Vermiform appendix (tissue), 1 donor: ENCODE measurements around a stretch of chr21.

- PRO-cap, result no peak
These were observed 51.6 kb downstream of the COL18A1 start for GRCh38 chr21:45456380-45457107.

- PRO-cap, result no peak
These were observed 53.7 kb downstream of the SLC19A1 start for GRCh38 chr21:45488533-45488868.

DNA sequence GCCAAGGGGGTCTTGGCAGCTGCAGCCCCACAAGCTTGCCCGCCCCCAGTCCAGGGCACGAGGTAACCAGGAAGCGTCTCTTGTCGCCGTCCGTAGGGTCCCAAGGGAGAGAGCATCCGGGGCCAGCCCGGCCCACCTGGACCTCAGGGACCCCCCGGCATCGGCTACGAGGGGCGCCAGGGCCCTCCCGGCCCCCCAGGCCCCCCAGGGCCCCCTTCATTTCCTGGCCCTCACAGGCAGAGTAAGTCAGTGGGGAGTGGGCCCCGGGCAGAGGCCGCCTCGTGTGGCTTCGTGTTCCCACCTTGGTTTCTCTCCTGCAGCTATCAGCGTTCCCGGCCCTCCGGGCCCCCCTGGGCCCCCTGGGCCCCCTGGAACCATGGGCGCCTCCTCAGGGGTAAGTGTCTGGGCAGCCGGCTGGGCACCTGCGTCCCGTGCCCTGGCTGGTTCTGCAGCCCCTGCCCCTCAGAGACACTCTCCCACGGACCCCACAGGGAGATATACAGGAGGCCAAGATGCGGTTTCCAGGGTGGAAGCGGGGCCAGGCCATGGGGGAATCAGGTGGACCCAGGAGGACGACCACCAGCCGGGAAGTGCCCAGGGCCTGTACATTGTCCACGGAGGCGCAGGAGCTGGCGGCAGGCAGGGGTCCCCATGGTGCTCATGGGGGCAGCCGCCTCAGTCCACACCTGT lies 37.1 kb downstream of the SLC19A1 start:
- PRO-cap, result no peak

GRCh38 chr21:45608655-45609301 lies 34.7 kb upstream of the PCBP3 start:
- PRO-cap, result unidirectional peak, minus-strand start at chr21:45608905

DNA sequence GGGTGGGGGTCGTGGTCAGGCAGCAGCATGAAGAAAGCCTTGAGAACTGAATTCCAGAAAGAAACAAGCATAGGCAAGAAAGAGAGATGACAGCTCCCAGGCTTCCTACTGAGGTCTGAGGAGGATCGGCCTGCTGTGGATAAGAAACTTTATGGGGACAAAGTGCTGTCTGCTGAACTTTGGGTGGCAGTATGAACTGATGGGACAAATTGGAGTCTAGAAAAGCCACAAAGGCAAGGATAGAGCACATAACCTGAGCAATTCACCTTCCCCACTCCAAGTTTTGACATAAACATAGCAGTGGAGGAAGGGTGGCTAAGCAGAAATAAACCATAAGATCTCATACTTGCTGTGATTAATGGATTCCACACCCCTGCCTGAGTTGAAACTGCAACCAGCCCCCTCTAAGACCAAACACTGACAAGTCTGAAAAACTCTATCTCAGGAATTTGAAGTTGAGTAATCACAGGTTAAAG lies 43.7 kb downstream of the COL6A1 start:
- PRO-cap, result no peak

DNA sequence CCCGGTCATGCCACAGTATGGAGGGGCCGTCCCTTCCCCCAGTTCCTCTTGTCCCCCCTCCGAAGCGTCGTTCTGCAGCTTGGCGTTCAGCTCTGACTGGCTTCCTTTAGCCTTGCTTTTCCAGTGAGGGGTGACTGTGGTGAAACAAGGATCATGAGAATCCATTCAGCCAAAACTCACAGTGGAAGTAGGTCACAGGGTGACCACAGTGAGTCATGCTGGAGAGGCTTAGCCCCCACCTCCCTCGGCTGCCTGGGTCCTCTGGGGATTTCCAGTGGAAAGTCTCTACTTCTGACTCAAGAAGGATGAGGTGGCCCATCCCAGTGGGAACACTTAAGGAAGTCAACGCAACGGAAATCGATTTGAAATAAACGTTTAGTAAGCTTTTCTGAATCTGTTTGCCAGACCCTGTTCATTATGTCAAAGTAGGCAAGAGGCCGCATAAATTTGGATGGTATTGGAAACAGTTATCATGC lies 37.2 kb upstream of the COL6A2 start:
- PRO-cap, result bidirectional peak, plus-strand start at position 393 of the sequence, minus-strand start at position 125 of the sequence

DNA sequence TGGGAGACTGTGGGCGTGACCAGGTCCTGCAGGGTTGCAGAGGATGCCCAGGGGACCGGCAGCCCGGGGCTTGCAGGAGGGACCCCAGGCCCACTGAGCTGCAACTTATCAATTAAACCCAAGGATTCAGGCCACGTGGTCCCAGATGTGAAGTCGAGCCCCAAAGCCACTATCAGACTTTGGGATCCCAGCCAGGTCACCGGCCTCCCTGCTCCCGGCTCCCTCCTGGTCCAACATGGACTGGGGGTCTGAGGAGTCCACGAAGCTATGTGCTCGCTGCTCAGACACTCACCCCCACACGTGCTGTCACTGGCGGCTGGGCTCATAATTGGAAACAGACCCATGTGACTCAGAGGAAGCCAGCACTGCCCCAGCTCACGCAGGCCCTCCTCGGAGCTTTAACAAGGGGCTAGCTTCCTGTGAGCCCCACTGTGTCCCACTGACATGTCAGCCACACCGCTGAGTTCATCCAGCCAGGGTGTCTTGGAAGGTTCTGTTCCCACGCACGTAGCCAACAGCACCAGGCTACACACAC lies 18.7 kb upstream of the COL6A2 start:
- PRO-cap, result no peak

DNA sequence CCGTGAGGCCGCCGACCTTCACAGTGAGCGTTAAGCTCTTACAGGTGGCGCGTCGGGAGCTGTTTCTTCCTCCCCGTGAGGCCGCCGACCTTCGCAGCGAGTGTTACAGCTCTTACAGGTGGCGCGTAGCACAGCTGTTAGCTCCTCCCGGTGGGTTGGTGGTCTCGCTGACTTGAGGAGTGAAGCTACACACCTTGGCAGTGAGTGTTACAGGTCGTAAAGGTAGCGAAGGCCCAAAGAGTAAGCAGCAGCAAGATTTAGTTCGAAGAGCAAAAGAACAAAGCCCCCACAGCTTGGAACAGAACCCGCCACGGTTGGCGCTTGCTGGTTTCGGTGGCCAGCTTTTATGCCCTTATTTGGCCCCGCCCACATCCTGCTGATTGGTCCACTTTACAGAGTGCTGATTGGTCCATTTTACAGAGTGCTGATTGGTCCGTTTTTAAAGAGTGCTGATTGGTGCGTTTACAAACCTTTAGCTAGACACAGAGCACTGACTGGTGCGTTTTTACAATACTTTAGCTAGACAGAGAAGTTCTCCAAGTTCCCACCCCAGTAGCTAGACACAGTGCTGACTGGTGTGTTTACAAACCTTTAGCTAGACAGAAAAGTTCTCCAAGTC lies 12.9 kb downstream of the FTCD start:
- PRO-cap, result no peak

DNA sequence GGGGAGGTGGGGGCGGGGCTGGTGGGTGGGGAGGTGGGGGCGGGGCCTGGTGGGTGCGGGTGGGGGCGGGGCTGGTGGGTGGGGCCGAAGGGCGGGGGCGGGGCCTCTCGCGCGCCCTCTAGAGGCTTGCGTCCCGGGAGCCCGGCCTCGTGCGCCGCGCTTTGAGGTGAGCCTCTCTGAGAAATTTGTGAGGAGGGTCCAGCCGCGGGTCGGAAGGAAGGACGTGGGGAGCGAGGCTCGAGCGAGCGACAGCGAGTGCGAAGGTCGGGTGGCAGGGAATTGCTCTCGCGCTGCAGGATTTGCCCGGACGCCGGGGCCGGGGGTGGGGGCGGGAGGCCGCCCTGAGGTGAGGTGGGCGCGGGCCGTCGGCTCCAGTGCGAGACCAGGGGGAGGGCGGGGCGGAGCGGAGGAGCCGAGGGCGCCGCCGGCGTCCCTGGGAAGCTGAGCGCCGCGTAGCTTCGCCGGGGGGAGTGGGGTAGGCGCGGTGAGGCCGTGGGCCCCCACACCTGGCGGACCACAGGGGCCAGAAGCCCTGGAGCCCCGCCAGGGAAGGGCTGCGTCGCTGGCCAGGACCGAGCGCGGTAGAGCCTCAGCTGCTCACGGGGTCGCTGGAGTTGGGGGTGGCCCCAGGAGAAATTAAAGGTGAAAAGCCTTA lies 654 bp upstream of the LSS start:
- PRO-cap, result bidirectional peak, plus-strand start at position 121 of the sequence, minus-strand start outside the sequence

GRCh38 chr21:46284080-46284626 lies 1.3 kb downstream of the MCM3AP start:
- PRO-cap, result no peak

- PRO-cap, result bidirectional peak, plus-strand start at chr21:46286916, minus-strand start at chr21:46286643
These were observed 612 bp downstream of the YBEY start for GRCh38 chr21:46286803-46287105.

DNA sequence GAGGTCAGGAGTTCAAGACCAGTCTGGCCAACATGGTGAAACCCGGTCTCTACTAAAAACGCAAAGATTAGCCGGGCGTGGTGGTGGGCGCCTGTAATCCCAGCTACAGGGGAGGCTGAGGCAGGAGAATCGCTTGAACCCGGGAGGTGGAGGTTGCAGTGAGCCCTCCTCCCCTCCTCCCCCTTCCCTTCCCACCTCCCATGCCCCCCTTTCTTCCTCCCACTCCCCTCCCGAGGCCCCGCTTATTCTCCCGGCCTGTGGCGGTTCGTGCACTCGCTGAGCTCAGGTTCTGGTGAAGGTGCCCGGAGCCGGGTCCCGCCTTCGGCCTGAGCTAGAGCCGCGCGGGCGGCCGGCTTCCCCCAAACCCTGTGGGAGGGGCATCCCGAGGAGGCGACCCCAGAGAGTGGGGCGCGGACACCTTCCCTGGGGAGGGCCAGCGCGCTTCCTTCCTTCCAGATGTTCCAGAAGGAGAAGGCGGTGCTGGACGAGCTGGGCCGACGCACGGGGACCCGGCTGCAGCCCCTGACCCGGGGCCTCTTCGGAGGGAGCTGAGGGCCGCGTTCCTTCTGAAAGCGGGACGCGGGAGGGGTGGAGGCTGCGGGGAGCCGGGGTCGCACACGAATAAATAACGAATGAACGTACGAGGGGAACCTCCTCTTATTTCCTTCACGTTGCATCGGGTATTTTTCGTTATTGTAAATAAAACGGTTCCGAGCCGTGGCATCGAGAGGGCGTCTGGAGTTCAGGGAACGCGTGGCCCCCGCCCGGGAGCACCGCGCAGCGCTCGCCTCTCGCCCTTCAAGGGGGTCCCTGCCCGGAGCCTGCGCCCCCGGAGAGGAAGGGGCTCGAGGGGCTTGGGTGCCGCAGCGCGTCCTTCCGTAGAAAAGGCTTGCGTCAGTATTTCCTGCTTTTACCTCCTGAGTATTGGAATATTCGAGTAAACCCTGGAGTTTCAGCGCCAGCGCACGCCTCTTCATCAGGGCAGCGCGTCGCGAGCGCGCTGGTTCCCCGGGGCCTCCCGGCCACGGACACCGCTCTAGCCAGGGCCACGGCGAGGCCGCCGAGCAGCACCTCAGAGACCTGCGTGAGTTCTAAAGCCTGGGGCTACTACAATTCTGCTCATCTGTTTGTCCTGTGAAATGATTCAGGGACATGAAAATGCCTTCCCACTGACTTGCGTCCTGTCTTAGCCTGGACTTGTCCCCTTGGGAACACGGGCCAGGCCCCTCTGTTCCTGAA lies 11.4 kb downstream of the YBEY start:
- PRO-cap, result no peak

DNA sequence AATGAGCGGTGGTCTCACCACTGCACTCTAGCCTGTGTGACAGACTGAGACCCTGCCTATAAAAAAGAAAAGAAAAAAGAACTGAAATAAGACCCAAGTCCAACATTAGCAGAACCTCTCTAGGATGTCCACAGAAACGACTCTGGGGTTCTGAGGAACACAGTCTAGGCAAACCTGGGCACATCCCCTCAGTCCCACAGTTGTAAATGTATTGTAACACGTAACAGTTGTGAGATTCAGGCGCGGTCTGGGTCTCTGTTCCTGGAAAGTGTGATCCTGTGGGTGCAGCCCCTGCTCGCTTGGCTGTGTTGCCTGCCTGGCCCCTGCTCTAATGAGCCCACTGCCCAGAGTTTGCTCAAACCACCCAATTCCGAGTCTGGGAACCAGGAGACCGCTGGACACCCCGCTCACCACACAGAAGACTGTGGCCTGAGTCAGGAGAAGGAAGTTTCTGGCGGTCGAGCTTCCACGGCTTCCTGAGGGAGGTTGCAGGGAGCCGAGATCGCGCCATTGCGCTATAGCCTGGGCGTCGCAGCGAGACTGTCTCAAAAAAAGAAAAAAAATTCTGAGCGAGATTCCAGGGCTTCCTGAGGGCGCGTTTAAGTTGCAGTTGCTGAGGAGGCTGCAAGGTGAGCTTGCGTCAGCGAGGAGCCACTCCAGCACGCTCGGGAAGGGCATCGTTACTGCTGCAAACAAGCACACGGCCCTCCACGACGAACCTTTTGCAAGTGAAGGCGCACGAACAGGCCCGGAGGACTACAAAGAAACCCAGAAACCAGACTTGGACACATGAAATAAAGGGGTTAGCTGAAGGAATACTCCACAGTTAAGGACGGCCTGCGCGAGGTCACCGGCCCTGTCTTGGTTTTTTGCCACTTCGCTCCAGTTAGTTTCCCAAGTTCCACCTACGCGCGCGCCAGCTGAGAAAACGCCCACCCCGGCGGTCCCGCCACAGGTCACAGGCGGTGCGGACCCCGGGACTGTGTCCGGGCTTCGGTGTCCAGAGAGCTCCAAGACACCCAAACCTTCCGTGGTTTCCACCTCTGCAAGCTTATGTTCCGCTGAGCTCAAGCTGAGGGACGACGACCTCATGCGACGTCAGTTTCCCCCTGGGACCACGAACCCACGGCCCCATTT lies 1.1 kb downstream of the C21orf58 start:
- PRO-cap, result no peak

GRCh38 chr21:46346096-46346327 lies 22.1 kb downstream of the PCNT start:
- PRO-cap, result no peak

DNA sequence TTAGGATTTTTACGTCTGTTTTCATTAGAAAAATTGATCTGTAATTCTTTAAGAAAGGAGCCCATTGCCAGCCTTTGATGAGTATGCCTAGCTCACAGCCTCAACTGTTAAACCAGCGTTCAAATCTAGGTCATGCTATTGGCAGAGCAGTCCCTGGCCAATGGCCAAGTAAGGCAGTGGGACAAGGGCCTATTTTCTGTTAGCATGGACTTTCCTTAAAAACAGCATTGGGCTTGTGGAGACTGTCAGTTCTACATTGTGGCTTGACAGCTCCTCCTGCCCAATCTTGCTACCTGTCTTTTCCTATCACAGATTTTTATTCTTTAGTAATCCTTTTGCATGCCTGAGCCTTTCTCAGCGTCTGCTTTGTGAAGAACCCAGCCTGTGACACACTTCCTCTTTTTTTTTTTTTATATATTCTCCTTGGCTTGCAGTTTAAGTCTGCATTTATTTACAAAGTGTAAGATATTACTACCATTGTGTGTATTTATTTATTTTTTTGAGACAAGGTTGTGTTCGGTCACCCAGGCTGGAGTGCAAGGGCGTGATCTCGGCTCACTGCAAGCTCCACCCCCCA lies 56.5 kb downstream of the DIP2A start:
- PRO-cap, result no peak

DNA sequence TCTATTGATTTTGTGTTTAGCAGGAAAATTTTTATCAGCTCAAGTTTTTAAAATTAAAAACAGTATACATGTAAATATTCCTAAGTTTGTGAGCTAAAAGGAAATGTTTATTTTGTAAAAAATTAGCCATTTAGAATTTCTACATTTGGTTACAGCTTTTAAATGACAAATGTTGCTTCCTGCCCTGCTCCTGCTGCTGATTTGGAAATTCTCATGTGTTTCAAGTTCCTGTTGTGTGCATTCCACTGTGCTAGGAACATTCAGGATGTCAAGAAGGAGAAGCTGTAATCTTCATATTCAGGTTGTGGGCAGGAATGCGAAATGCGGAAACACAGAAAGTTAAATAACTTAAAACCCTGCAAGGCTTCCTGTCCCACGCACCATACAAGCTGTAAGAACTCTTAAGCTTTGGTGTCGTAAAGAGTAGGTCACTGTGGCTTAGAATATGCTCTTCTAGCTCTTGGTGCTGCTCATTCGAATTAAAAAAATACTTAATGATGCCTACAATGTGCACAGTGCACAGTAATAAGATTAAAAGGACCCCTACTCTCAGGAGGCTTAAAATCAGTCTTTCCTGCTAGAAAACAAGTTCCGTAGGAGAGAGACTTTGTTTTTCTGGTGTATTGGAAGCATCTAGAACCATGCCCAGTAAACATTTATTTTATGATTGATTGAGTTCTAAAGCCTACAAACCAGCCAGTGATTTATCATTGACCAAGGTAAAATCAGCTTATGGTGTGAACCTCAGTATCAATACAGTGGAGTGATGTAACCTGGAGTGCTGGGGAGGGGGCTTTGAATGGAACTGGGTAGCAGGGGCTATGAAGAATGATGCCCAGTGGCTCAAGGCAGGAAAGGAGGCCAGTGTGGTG lies 52.5 kb downstream of the S100B start:
- PRO-cap, result bidirectional peak, plus-strand start at position 431 of the sequence, minus-strand start at position 322 of the sequence

- PRO-cap, result no peak
These were observed 49.1 kb downstream of the S100B start for GRCh38 chr21:46555782-46556211.